ENCODE measurements around the gene MTARC1.

DNA sequence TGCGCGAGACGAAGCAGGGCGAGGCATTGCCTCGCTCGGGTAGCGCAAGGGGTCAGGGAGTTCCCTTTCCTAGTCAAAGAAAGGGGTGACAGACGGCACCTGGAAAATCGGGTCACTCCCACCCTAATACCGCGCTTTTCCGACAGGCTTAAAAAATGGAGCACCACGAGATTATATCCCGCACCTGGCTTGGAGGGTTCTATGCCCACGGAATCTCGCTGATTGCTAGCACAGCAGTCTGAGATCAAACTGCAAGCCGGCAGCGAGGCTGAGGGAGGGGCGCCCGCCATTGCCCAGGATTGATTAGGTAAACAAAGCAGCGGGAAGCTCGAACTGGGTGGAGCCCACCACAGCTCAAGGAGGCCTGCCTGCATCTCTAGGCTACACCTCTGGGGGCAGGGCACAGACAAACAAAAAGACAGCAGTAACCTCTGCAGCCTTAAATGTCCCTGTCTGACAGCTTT, 88.8 kb downstream of the SLC30A10 start:
- PRO-cap, 2 experiments: no peak in any of the 2 experiments
- RAMPAGE, long total RNA, 4 experiments: no peak in any of the 4 experiments

GRCh38 chr1:219883760-219884490, 44.4 kb downstream of the SLC30A10 start:
- PRO-cap, 2 experiments: no peak in any of the 2 experiments
- RAMPAGE, long total RNA, 4 experiments: no peak in any of the 4 experiments

GRCh38 chr1:219979898-219980777, 51.8 kb upstream of the SLC30A10 start:
- PRO-cap, 2 experiments: no peak in any of the 2 experiments
- RAMPAGE, long total RNA, 4 experiments: no peak in any of the 4 experiments

DNA sequence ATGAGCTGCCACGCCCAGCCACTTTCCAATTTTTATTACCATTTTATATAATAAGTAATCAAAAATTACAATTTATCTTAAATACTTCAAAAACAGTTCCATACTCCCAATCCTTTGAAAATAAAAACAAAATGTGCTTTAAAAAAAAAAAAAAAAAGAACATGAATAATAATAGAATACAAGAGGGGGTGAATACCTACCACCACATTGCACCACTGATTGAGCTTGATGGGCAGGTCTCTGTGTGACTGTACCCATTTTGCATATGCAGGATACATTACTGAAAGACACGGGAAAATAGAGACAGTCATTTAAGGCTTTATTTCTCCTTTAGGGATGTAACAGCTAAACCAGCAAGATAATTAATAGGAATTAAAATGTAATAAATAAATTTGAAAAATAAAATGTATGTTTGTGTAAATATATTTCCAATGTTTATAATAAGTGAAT, 52.8 kb upstream of the SLC30A10 start:
- PRO-cap, 2 experiments: no peak in any of the 2 experiments
- RAMPAGE, long total RNA, 4 experiments: no peak in any of the 4 experiments

- PRO-cap, 2 experiments: no peak in any of the 2 experiments
- RAMPAGE, long total RNA, 4 experiments: no peak in any of the 4 experiments
These were observed 4.8 kb downstream of the RAB3GAP2 start for GRCh38 chr1:220267209-220268158.

DNA sequence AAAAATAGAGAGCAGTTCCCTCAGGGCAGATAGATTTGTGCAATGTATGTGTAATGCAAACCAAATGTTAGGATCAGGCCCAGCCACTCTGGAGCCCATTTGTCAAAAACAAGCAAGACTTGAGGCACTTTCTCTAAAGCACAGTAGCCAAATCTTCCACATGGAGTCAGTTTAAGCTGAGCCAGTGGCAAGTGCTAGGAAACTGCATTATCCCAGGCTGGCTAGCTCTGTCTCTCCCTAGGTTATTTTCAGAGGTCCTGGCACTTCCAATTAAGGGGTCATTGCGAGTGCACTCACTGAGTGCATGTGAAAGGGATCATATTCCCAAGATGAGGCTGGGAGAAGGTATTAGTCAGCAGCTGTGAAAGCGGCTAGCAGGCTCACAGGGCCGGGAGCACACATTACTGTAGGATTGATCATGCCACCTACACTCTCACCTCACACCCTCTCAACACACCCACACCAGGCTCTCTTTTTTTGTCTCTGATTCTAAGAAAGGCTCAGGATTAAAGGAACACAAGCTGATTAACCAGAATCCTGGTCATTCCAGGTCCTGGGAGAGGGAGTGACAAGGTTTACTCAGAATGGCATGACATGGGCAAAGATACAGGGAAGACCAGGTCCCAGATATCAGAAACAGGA, 98.1 kb upstream of the RAB3GAP2 start:
- PRO-cap, 2 experiments: no peak in any of the 2 experiments
- RAMPAGE, long total RNA, 4 experiments: no peak in any of the 4 experiments

- PRO-cap, 2 experiments: no peak in any of the 2 experiments
- RAMPAGE, long total RNA, 4 experiments: no peak in any of the 4 experiments
These were observed 2.5 kb downstream of the MTARC2 start for GRCh38 chr1:220750690-220750937.

DNA sequence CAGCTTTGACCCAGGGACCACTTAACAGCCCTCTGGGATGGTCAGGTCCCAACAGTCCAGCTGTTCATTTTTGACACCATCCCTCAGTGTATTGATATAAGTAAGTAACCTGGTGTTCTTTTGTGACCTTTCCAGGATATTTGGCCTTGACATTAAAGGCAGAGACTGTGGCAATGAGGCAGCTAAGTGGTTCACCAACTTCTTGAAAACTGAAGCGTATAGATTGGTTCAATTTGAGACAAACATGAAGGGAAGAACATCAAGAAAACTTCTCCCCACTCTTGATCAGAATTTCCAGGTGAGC, 13.4 kb downstream of the MTARC2 start:
- PRO-cap, 2 experiments: no peak in any of the 2 experiments
- RAMPAGE, long total RNA, 4 experiments: start-site peak on the plus strand in 1 of 4 experiments, centred at position 254 of the sequence, 23 reads per replicate

DNA sequence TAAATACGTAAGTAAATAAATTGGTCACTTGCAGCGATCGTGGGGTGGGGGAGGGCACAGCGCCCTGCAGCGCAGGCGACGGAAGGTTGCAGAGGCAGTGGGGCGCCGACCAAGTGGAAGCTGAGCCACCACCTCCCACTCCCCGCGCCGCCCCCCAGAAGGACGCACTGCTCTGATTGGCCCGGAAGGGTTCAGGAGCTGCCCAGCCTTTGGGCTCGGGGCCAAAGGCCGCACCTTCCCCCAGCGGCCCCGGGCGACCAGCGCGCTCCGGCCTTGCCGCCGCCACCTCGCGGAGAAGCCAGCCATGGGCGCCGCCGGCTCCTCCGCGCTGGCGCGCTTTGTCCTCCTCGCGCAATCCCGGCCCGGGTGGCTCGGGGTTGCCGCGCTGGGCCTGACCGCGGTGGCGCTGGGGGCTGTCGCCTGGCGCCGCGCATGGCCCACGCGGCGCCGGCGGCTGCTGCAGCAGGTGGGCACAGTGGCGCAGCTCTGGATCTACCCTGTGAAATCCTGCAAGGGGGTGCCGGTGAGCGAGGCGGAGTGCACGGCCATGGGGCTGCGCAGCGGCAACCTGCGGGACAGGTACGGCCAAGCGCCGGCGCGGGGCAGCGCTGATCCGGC, at the start of gene MTARC1:
Gene MTARC1, plus strand, starts transcription at position 273 of the 618 bp plus-strand sequence.
- PRO-cap, 2 experiments: peak in 1 of 2 experiments; most common plus-strand start position 36 of the sequence (in 1); most common minus-strand start position 99 of the sequence (in 1)
- RAMPAGE, long total RNA, 4 experiments: no peak in any of the 4 experiments

DNA sequence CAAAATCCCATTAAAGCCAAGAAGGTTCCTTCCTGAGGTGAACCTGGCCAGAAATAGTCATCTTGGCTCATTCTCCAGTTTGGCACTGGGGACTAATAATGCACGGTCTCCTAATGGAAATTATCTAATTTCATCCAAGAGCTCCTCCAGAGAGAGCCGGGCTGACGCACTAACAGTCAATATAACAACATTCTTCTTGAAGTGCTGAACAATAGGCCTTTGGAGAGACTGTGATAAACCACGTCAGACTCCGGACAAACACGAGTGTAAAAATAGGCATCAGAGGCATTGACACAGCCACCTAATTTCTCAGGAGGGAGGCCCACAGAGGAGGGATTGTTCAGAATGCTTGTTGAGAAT, 35.5 kb upstream of the HLX start:
- PRO-cap, 2 experiments: peak in 1 of 2 experiments; most common plus-strand start position 211 of the sequence (in 1); most common minus-strand start position 186 of the sequence (in 1)
- RAMPAGE, long total RNA, 4 experiments: no peak in any of the 4 experiments

DNA sequence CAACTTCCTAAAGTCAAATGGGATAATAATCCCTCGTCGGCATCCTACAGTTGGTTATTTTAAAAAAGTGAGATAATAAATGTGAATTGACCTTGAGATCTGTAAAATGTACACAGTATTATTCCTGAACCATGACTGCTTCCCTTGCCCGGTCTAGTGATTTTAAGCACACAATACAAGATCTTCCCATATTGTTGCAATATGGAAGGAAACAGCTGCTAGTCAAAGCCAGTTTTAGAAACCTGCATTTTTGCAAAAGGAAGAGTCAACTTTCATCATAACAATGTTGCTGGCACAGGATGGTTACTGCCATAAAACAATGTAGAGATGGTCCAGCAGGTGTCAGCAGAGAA, 5.2 kb upstream of the HLX start:
- PRO-cap, 2 experiments: no peak in any of the 2 experiments
- RAMPAGE, long total RNA, 4 experiments: no peak in any of the 4 experiments

DNA sequence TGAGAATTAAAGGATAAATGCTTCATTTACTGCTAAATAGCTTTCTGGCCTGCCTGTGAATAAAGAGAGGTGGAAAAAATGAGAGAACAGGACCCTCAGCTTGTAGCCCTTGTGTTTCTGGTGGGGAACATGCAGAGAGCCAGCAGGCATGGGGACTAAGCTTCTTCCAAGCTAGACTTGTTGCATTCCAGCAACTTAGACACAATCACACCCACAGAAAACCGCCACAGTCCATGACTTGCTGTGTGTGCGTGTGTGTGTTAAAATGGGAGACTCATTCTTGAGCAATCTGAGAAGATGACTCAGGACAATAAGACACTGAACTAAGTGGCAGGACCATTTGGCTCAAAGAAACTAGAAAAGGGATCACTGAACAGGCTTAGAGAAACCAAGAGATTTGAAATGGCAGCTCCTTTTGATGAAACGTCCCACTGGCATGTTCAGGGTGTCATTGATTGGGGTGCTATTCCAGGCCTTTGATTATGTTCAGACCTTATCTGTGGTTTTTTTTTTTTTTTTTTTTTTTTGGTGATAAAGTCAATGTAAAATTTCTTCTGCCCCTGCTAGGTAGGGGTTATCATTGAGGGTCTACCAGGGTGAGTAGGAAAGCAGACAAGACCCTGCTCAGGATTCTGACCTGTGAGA, 78.0 kb downstream of the HLX start:
- PRO-cap, 2 experiments: no peak in any of the 2 experiments
- RAMPAGE, long total RNA, 4 experiments: no peak in any of the 4 experiments

DNA sequence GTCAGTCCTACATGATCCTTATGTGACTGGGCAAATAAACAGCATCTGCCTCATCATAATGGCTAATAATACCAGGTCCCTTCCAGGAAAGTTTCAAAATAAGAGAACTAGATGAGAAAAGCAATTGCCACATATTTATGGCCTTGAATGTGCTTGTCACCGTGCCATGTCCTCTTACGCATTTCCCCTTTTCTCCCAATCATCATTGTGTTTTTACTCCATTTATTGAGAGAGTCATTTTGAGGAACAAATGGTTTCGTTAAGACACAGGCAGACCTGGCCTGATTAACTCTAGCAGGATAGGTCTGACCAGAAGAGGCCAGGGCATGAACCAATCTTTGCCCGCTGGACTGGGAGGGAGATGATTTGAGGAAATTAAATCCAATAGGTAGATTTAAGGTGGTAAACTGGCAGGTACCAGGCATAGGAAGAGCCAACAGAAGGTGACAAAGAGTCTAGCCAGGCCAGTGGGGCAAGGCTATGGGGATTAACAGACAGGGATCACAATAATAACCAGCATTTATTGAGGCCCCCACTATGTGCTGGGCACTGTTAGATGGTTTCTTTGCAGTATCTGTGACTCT, 121.4 kb downstream of the HLX start:
- PRO-cap, 2 experiments: peak in 1 of 2 experiments; most common plus-strand start position 249 of the sequence (in 1)
- RAMPAGE, long total RNA, 4 experiments: no peak in any of the 4 experiments

DNA sequence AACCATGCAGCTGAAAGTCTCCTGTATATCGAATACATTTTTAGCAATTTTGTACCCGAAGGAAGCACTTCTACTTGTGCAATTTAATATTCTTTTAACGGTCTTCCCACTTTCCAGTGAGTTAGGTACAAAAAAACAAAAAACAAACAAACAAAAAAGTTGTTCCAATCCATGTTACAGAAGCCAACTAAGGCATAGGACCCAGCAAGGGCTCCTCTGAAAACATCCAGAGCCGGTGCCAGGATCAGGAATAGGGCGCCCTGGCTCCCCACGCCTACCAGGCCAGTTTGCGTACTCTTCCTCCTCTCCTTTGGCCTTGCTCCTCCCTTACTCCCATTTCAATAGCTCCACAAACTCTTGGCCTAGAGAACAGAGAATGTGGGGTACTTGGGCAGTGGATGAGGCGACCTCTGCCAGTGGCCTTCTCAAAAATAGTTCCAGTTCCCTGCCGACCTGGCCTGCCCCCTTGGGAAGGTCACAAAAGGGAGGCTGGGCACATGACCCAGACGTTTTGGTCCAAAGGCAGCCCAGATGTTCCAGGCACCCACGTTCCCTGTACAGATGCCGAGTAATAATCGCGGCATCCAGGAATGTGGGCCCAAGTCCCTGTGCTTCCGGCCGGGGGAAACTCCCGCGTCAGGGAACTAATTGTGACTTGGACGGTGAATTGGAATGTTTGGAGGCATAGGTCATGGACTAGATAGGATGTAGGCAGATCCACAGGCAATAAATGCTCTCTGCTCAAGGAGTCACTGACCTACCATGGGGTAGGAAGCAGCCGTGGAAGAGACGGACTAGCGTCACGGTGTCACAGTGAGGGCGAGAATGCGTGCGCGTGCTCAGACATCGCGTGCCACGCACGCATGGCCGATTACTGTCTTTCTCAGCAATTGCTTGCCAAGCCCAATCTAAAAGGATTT, 178.6 kb downstream of the DUSP10 start:
- PRO-cap, 2 experiments: no peak in any of the 2 experiments
- RAMPAGE, long total RNA, 4 experiments: no peak in any of the 4 experiments

- PRO-cap, 2 experiments: no peak in any of the 2 experiments
- RAMPAGE, long total RNA, 4 experiments: no peak in any of the 4 experiments
These were observed 120.7 kb downstream of the DUSP10 start for GRCh38 chr1:221621146-221621650.

GRCh38 chr1:221713113-221713482, 28.8 kb downstream of the DUSP10 start:
- PRO-cap, 2 experiments: no peak in any of the 2 experiments
- RAMPAGE, long total RNA, 4 experiments: no peak in any of the 4 experiments

GRCh38 chr1:222037589-222038148, 295.8 kb upstream of the DUSP10 start:
- PRO-cap, 2 experiments: no peak in any of the 2 experiments
- RAMPAGE, long total RNA, 4 experiments: no peak in any of the 4 experiments

DNA sequence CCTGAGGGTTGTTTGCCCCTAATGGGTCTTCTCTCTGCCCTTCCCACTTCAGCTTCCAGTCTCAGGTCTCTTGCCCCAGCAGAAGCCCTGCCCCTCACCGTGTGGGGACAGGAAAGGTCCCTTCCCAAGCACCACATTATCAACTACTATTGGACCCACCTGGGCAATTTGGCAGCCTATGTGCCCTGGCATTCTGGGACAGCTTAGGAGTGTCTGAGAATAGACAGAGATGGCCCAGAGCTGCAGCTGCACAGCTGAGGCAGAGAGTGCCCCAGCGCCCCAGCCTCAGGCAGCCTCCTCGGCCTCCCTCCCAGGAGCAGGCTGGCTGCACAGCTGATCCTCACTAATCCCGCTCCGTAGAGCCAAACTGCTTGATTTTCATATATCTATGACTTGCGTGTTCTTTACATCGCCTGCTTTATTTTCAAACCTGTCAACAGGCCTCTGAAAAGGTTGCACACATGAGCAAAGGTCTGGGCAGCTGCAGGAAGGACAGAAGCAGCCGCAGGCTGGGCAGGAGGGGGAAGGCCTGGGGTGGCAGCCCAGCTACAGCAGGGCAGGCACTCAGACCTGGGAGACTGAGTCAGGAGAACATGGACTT, 301.5 kb upstream of the DUSP10 start:
- PRO-cap, 2 experiments: peak in 1 of 2 experiments; most common plus-strand start position 476 of the sequence (in 1)
- RAMPAGE, long total RNA, 4 experiments: no peak in any of the 4 experiments

DNA sequence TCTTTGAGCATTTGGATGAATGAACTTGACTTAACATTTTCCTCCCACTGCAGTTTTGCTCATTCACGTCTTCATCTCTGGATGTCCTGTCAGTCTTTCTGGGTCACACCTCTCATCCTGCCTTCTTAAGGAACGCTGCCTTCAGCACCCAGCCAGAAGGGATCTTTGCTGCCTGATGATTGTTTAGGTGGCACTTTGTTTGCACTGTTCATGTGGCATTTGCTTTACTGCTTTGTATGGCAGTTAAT, 4.8 kb downstream of the MIA3 start:
- PRO-cap, 2 experiments: no peak in any of the 2 experiments
- RAMPAGE, long total RNA, 4 experiments: no peak in any of the 4 experiments

DNA sequence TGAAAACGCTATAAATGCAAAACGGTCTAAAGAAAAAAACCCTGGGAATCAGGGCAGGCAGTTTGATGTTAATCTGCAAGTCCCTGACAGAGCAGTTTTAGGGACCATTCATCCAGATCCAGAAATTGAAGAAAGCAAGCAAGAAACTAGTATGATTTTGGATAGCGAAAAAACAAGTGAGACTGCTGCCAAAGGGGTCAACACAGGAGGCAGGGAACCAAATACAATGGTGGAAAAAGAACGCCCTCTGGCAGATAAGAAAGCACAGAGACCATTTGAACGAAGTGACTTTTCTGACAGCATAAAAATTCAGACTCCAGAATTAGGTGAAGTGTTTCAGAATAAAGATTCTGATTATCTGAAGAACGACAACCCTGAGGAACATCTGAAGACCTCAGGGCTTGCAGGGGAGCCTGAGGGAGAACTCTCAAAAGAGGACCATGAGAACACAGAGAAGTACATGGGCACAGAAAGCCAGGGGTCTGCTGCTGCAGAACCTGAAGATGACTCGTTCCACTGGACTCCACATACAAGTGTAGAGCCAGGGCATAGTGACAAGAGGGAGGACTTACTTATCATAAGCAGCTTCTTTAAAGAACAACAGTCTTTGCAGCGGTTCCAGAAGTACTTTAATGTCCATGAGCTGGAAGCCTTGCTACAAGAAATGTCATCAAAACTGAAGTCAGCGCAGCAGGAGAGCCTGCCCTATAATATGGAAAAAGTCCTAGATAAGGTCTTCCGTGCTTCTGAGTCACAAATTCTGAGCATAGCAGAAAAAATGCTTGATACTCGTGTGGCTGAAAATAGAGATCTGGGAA, 11.7 kb downstream of the MIA3 start:
- PRO-cap, 2 experiments: no peak in any of the 2 experiments
- RAMPAGE, long total RNA, 4 experiments: no peak in any of the 4 experiments